HT1080 (cell line): ENCODE results near the gene DLD.

DNA sequence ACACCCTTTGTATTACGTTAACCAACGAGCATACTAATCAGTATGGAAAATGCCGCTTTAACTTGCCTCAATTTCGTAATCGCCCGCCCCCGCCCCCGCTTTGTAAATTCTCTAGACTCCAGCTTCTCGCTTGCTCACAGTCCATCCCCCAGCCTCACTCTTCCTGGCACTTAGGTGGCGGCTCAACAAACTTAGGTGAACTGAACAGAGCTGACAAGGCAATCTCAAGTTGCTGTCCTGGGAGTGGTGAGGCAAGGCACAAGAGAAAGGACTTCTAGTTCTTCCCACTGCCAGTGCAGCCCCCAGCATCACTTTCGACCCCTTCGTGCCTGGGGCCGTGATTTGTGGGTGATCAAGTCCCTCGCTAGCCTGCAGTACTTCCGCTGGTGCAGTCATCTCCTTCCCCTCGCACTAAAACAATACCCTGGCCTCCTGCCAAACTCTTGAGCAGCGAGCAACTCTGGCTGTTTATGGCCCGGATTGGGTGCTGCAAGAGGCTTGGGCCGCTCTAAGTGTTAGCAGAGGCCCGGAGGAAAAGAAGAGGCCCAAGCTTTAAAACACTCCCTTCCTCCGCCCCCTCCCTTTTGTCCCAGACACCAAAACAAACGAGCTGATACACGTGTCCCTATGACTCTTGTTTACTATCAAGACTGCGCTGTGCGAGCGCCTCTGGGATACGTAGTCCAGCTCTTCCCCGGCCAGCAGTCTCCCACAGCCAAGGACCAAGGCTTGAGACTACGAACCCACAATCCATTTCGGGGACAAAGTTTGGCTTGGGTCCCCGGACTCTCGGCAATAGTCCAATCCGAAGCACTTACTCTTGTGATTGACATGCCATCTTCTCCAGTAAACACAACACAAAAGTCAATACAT is 583 bp upstream of the HBP1 start:
RAMPAGE:
- cytosol, long total RNA = no peak
- long total RNA = no peak
- nucleus, long total RNA = no peak

RAMPAGE:
- cytosol, long total RNA = no peak
- long total RNA = no peak
- nucleus, long total RNA = no peak
Observed at GRCh38 chr7:107173079-107173668, 4.4 kb downstream of the HBP1 start.

RAMPAGE:
- cytosol, long total RNA = no peak
- long total RNA = no peak
- nucleus, long total RNA = no peak
Observed at GRCh38 chr7:107174158-107174851, 5.5 kb downstream of the HBP1 start.

DNA sequence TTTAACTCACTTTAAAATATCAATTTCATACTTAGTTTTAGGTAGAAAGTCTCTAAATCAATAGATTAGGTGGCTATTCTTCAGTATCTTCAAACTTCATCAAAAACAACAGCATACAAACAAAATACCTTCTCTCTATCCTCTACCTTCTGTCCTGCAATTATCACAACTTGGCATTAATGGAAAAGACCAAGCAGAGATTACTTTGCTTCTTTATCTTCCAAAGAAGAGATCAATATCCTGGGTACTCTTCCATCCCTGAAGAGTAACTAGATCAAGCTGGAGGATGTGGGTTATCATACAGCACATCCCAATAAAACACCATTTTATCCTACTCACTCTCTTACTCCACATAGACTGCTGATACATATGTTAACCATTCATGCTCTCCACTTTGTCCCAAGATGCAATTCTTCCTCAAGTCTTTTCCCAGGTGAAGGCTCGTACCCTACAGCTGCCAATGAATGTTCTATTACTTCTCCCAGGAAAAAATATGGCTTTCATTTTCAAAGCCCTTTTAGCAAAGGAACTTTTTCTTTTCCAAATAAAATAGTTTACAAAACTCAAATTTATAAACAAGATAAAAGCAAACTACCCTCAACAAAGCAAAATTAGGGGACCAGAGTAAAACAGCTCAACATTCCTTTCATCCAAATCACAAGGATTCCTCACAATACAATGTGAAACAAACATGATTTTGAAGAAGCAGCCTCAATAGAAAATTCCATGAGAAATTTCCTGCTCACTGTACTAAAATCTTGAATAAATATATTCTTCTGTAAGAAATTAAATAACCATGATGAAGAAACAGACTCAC is 21.4 kb downstream of the GPR22 start:
RAMPAGE:
- cytosol, long total RNA = no peak
- long total RNA = no peak
- nucleus, long total RNA = no peak

DNA sequence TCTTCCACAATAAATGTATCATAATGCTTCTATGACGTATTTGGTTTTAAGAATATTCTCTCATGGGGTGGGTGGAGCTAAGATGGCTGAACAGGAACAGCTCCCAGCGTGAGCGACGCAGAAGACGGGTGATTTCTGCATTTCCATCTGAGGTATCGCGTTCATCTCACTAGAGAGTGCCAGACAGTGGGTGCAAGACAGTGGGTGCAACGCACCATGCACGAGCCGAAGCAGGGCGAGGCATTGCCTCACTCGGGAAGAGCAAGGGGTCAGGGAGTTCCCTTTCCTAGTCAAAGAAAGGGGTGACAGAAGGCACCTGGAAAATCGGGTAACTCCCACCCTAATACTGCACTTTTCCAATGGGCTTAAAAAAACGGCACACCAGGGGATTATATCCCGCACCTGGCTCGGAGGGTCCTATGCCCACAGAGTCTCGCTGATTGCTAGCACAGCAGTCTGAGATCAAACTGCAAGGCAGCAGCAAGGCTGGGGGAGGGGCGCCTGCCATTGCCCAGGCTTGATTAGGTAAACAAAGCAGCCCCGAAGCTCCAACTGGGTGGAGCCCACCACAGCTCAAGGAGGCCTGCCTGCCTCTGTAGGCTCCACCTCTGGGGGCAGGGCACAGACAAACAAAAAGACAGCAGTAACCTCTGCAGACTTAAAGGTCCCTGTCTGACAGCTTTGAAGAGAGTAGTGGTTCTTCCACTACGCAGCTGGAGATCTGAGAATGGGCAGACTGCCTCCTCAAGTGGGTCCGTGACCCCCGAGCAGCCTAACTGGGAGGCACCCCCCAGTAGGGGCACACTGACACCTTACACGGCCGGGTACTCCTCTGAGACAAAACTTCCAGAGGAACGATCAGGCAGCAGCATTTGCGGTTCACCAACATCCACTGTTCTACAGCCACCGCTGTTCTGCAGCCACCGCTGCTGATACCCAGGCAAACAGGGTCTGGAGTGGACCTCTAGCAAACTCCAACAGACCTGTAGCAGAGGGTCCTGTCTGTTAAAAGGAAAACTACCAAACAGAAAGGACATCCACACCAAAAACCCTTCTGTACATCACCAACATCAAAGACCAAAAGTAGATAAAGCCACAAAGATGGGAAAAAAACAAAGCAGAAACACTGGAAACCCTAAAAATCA is 38.4 kb downstream of the GPR22 start:
RAMPAGE:
- cytosol, long total RNA = no peak
- long total RNA = no peak
- nucleus, long total RNA = no peak

DNA sequence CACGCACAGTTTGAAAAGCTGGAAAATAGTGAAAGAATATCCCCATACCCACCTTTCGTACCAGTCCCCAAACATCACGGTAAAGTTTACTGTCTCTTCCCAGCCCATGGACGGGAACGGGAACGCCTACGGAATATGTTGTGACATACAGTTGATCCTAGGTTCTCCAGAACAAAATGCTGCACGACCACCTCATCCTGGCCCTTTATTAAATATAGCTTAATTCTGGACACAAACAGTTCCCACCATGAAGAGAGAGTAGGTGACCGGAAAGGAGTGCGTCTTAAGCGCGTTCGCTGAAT is 462 bp upstream of the BCAP29 start:
RAMPAGE:
- cytosol, long total RNA = no peak
- long total RNA = no peak
- nucleus, long total RNA = no peak

GRCh38 chr7:107880343-107880791 is 10.6 kb upstream of the DLD start:
RAMPAGE:
- cytosol, long total RNA = no peak
- long total RNA = no peak
- nucleus, long total RNA = no peak

DNA sequence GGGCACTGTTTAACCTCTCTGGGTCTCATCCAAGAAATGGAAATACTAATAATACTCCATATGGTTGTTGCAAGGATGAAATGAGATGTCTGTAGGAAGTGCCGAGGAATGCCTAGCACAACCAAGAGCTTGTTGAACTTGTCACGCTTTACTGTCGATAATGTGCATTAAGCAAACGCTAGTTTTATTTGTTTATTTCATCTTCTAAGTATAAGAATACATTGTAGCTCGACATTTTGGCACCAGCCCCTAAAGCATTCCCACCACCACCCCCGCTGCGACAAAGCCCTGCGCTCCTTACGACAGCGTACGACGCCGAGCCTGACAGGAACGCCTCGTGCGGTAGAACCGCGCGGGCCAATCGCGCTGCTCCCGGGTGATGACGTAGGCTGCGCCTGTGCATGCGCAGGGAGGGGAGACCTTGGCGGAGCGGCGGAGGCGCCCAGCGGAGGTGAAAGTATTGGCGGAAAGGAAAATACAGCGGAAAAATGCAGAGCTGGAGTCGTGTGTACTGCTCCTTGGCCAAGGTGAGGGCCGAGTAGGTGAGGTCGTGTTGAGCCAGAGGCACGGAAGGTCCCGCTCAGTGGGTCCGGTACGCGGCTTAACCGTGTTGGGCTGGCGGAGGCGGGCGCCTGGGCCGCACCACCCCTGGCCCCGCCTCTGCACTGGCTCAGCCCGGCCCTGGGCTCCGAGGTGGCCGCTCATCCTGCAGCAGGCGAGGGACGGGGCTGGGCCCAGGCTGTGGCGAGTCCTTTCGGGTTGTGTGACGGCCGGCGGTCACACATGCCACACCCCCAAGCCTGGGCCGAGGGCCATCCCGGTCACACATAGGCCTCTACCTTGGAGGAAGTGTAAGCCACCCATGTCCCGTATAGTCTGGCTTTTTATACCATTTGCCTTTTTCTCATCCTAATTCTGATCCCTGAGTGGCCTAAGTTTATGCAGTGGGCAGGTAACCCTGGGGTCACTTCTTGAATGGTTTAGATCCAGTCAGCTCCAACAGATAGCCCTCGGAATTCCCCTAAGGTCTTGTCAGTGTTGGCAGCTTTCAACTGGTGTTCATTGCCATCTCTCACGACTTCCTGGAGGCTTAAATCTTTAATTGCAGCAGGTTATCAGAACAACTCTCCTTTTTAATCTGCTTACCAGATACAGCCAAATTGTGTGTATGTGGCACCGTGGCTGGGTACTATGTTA is at the start of gene DLD:
DLD (plus strand) TSS at position 421 of the 1,197 bp plus-strand sequence.
RAMPAGE:
- cytosol, long total RNA = start-site peak on the plus strand centred at position 410 of the sequence, 46 bp wide, 932 and 1,355 reads in 2 replicates
- long total RNA = start-site peak on the plus strand centred at position 418 of the sequence, 20 bp wide, 685 reads
- nucleus, long total RNA = start-site peak on the plus strand centred at position 409 of the sequence, 54 bp wide, 422 and 271 reads in 2 replicates

RAMPAGE:
- cytosol, long total RNA = no peak
- long total RNA = no peak
- nucleus, long total RNA = no peak
Observed at GRCh38 chr7:107928833-107930032, 38.2 kb downstream of the DLD start.

DNA sequence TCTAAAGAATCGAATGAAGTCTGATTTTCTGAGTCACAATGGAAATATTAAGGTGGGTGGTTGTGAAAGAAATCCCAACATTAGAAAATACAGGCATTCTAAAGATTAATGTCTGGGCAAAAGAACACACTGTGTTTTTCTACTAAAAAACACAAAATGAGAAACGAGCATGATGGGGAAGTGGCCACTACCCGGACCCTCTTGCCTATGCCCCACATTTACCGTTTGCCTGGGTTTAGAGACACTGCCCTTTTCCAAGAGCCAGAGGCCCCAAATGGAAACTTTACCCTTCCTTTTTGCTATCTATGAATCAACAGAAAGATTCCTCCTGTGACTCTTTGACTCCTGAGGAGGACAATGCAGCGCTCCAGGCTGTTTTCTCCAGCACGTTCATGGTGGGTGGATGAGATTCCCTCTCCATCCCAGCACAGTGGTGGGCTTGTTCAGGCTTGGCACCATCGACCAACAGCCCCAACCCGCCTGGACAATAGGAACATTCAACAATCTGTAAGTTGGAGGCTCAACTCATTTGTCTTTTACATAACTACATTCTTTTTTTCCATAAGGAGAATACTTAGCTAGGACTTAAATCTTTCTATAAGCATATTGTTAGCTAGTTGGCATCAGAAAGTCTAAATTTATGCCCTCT is 55.8 kb downstream of the DLD start:
RAMPAGE:
- cytosol, long total RNA = no peak
- long total RNA = no peak
- nucleus, long total RNA = no peak

GRCh38 chr7:108095251-108095877 is 34.8 kb downstream of the LAMB4 start:
RAMPAGE:
- cytosol, long total RNA = no peak
- long total RNA = no peak
- nucleus, long total RNA = no peak

RAMPAGE:
- cytosol, long total RNA = no peak
- long total RNA = no peak
- nucleus, long total RNA = no peak
Observed at GRCh38 chr7:108294562-108295113, 161.6 kb downstream of the NRCAM start.

RAMPAGE:
- cytosol, long total RNA = no peak
- long total RNA = no peak
- nucleus, long total RNA = no peak
Observed at GRCh38 chr7:108504502-108504782, 21.5 kb downstream of the PNPLA8 start.

DNA sequence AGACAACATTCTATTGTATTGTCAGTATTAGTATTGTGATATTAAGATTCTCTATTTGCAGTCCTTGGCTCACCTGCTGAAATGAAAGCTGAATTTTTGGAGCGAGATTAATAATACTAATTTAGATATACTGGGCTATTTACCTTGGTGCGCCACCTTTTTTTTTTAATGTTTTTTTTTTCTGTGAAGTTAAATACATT is 1.4 kb downstream of the DNAJB9 start:
RAMPAGE:
- cytosol, long total RNA = no peak
- long total RNA = no peak
- nucleus, long total RNA = no peak

RAMPAGE:
- cytosol, long total RNA = no peak
- long total RNA = no peak
- nucleus, long total RNA = no peak
Observed at GRCh38 chr7:108613893-108614404, 44.3 kb downstream of the DNAJB9 start.

RAMPAGE:
- cytosol, long total RNA = no peak
- long total RNA = no peak
- nucleus, long total RNA = no peak
Observed at GRCh38 chr7:111215885-111216655, 125.1 kb downstream of the LRRN3 start.

RAMPAGE:
- cytosol, long total RNA = no peak
- long total RNA = no peak
- nucleus, long total RNA = no peak
Observed at GRCh38 chr7:111476886-111477096, 85.5 kb downstream of the IMMP2L start.

GRCh38 chr7:112150188-112151061 is 55.8 kb downstream of the DOCK4 start:
RAMPAGE:
- cytosol, long total RNA = no peak
- long total RNA = no peak
- nucleus, long total RNA = no peak

GRCh38 chr7:112451740-112452545 is 1.7 kb downstream of the IFRD1 start:
RAMPAGE:
- cytosol, long total RNA = no peak
- long total RNA = no peak
- nucleus, long total RNA = no peak

DNA sequence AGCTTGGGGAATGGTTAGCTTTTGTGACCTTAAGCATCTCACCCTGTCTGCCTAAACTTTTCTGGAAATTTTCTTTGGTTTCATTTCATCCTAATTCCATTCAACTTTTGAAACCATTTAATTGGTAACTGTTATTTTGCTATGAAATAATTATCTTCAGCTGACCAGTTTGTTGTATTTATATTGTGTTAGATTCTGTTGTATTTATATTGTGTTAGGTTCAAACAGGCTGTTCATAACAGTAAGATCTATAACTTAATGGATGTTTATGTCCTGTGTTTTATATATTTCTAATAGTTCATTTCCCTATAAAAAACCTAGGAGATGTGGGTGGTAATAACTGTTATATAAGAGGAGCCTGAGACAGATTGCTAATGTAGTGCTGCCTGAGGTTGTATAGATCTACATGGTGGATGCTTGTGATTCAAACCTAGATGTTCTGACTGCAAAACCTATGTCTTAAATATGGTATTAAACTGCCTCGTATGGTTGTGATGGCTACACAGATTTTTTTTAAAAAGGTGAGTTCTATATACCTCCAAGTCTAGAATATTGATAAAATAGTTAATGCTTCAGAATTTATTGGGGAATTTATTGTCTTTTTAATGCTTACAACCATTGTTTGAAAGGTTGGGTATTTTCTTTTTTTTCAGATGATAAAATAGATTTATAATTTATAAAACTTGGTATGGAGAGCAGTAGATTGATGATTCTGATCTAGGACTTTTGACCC is 15.2 kb downstream of the IFRD1 start:
RAMPAGE:
- cytosol, long total RNA = no peak
- long total RNA = no peak
- nucleus, long total RNA = no peak